Lower leg skin (tissue), 2 donors: ENCODE data around the gene PARP14.

DNA sequence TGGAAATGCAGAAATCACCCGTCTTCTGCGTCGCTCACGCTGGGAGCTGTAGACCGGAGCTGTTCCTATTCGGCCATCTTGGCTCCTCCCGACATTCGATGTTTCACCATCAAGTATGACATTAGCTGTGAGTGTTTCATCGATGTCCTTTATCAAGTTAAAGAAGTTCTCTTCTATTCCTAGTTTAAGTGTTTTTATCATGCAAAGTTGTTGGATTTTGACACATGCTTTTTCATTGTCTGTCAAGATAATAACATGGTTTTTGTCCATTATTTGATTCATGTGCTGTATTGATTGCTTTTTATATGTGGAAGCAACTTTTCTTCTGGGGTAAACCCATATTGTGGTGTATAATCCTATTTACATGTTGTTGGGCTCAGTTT is 171.3 kb upstream of the ZBTB20 start:
- PRO-cap = no peak
- RAMPAGE, long total RNA, 2 experiments = no peak in any of the 2 experiments

DNA sequence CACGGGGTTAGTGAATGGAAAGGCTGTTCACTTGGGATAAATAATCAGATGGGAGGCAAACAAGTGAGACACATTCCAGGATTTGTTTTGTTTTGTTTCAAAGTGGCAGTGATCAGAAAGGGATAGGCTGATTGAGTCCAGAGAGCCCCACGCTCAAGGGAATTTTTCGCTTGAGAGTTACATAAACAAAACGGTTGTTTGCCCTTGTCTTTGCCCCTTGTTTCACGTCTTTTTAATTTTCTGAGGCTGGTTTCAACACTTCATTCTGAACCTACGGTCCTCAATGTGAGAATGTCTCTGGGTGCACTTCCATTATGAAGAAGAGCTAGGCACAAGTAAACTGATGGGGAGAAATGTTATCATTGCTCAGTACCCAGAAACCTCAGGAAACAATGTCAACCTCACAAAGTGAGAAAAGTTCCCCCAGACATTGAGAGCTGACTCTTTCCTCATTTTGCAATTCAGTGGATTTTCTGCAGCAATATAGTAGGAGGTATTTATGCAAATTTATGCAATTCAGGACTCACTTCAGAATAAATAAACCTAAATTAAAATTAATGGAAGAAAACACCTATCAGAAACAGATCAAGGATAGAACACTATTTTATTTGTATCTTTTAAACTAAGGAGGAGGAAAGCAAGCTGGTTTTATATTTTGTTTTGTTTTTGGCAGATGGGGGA is 208.0 kb downstream of the GAP43 start:
- PRO-cap = no peak
- RAMPAGE, long total RNA, 2 experiments = no peak in any of the 2 experiments

- PRO-cap = no peak
- RAMPAGE, long total RNA, 2 experiments = no peak in any of the 2 experiments
Observed at GRCh38 chr3:117505213-117505444, 1059.8 kb upstream of the LSAMP start.

DNA sequence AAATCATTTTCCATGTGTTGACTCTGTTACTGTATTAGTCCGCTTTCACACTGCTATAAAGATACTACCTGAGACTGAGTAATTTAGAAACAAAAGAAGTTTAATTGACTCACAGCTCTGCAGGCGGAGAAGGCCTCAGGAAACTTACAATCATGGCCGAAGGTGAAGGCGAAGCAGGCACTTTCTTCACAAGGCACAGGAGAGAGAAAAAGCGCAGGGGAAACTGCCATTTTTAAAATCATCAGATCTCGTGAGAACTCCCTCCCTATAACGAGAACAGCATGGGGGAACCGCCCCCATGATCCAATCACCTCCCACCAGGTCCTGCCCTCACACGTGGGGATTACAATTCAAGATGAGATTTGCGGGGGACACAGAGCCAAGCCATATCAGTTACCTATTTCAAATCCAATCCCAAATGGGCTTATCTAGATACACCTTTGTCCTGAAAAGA is 224.0 kb downstream of the IGSF11 start:
- PRO-cap = no peak
- RAMPAGE, long total RNA, 2 experiments = no peak in any of the 2 experiments

- PRO-cap = bidirectional peak, plus-strand start at chr3:119294086, minus-strand start at chr3:119294146; bidirectional peak, plus-strand start at chr3:119294187, minus-strand start at chr3:119294192; bidirectional peak, plus-strand start at chr3:119294383, minus-strand start at chr3:119294235
- RAMPAGE, long total RNA, 2 experiments = no peak in any of the 2 experiments
Observed at GRCh38 chr3:119293379-119294305, 541 bp upstream of the ARHGAP31 start.

DNA sequence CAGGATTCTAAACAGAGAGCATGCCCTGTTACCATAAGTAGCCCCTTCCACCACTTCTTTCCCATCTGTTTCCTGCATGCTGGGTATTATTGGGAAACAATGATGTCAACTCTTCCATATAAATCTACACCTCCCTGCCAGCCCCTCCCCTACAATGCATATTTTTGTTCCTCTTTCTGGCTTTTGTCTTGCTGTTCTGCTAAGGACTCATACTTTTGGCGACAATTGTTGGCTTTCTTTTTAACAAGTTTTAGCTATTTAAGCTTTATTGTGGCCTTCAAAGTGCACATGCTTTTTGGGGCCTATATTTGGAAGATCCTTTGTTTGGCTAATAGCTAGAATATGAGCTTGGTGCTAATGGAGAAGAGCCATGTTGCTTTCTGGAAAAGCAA is 11.2 kb downstream of the ARHGAP31 start:
- PRO-cap = unidirectional peak, minus-strand start at position 61 of the sequence
- RAMPAGE, long total RNA, 2 experiments = no peak in any of the 2 experiments

DNA sequence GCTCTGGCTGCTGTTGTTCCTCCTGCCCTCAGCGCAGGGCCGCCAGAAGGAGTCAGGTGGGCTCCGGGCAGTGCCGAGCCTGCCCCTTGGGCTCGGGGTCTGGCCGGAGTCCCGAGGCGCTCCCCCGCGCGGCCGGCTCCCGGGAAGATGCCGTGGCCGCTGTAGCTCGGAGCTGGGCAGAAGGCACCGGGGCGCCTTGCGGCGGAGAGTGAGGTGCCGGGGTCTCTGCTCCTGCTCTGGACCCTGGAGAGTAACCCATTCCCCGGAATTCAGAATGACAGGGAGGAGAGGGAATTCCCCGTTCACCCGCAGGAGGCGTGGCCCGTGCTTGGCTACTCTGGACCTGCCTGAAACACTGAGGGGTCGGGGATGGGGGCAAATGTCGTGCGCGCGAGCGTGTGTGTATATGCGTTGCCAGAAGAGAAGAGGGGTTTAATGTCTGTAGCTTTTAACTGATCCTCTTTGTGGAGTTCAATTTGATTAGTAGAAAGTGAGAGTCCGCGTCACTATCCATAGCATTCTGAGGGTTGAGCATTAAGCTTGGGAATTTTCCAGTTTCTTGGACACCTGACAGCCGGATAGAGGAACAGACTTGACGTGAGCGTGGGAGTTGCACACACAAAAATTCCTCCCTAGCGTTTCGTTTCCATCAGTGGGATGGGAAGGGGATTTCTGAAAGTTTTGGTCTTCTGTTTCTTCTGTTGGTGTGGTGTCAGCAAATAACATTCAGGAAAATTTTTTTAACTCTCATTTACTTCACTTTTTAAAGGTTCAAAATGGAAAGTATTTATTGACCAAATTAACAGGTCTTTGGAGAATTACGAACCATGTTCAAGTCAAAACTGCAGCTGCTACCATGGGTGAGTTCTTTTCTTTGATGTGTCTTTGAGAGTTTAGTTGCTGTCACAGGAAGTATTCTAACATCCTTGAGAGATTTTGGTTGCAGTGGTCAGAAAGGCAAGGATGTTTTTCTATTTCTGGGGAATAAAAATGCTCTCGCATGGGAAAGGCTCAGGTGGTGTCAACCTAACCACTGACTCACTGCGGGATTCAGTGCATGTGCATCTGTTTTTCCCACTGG is 628 bp downstream of the POGLUT1 start:
- PRO-cap = no peak
- RAMPAGE, long total RNA, 2 experiments = no peak in any of the 2 experiments

DNA sequence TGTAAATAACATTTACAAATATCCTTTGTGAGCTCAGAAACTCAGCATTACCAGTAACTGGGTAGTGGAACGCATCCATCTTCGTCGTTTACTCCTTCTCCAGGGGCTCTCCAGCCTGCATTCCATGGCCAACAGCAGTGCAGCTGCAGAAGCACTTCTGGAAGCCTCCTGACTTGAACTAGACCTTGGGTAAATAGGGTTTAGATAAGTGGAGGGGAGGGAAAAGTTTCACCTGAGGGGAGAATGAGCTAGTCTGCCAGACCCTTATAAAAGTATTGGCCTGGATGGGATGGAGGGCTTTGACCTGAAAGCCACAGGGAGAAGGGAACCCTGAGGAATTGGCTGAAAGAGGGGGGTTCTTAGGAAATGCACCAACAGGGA is 1.1 kb downstream of the ADPRH start:
- PRO-cap = no peak
- RAMPAGE, long total RNA, 2 experiments = no peak in any of the 2 experiments

DNA sequence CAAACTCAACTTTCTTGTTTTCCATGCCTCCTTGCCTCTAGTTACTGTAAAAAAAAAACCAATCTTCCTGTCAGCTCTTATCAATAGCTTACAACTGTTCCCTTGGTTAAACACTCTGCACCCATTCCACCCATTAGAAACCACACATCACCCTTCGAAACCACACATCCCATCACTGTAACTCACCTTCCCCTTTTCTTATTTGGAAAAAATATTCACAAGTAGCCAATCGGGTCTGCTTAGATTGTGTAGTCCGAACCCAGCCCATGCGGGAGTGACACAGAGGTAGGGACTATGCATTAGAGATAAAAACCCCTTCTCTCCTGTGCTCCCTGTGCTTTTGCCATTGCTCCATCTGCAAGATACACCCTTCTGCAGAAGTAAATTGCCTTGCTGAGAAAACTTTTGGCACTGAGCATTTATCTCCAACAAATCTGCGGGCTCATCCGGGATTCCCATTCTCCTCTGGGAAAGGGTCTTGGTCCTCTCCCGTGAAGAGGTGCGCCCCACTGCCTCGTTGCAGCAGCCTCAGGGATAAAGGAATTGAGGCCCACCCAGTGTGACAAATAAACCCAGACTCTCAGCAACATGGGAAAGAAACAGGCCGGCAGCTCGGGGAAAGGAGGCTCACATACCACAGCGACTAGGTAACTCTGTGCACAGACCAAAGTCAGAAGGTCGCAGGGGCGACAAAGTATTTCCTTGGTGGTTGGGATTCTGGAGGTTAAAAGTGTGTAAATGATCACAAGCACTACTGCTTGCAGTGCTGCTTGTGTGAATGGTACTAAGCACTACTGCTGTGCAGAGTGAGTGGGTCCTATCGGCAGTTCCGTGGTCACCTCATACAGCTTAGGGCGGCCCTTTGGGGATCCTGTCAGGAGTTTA is 54.6 kb downstream of the GSK3B start:
- PRO-cap = no peak
- RAMPAGE, long total RNA, 2 experiments = start-site peak on the minus strand in 1 of 2 experiments, centred at position 464 of the sequence, 7 reads per replicate

- PRO-cap = unidirectional peak, minus-strand start at chr3:120170398
- RAMPAGE, long total RNA, 2 experiments = no peak in any of the 2 experiments
Observed at GRCh38 chr3:120170257-120170699, 76.0 kb upstream of the GSK3B start.

DNA sequence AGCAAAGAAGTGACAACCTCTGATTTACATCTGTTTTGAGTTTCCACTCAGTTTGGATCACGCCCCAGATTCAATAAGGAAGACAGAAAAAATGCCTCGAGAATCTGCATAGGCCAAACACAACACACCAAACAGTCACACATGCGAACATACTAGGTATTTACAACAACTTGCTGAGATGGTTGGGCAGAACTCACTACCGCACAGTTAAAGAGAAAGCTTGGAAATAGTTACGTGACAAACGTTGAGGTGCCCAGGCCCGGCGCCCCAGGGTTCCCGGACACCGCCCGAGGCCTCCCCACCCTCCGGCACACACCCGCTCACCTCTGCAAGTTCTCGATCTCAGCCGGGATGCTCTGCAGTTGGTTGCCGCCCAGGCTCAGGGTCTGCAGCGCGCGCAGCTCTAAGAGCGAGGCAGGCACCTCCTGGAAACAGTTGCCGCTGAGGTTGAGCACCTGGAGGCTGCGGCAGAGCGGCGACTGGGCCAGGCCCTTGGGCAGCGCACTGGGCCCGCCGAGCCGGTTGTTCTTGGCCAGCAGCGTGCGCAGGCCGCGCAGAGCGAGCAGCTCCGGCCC is 647 bp downstream of the LRRC58 start:
- PRO-cap = unidirectional peak, plus-strand start at position 470 of the sequence
- RAMPAGE, long total RNA, 2 experiments = no peak in any of the 2 experiments

DNA sequence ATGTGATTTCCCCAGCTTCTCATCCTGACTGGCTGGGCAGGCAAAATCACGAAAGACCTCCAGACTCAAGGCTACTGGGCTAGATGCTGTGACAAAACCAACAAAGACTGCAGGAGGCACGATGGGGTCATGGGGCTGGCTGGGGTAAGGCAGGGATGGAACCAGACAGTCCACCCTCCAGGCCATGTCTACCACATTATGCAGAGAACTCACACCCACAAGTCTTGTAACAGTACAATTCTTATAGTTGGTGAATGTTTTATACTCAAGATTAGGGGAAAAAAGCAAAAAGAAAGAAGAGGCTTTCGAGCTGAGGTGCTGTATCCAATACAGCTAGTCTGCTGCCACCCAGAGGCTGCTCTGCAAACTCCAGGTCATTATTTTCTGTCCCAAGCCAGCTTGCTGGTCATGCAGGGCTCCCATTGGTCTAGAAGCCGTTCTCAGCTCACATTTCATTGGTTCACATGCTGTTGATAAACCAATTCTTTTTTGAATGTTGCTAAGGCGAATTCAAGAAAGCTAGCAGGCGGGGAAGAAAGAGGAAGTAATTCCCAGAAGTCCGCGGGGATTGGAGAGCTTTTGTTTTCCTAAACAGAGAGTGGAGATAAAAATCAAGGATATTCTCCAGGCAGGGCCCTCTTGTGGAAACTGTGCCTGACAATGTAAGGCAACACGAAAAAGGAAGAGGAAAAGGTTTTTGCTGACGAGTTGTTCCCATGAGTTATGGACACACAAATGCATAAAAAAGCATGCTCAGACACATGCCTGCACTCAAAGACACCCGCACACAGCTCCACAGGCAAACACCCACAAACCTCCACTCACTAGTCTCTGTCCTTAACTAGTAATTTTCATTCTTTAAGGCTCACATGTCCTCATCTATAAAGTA is 33.5 kb downstream of the FSTL1 start:
- PRO-cap = unidirectional peak, plus-strand start at position 554 of the sequence
- RAMPAGE, long total RNA, 2 experiments = no peak in any of the 2 experiments

GRCh38 chr3:120446023-120446792 is 4.6 kb downstream of the FSTL1 start:
- PRO-cap = no peak
- RAMPAGE, long total RNA, 2 experiments = no peak in any of the 2 experiments

- PRO-cap = no peak
- RAMPAGE, long total RNA, 2 experiments = no peak in any of the 2 experiments
Observed at GRCh38 chr3:120693639-120694165, 11.7 kb upstream of the HGD start.

DNA sequence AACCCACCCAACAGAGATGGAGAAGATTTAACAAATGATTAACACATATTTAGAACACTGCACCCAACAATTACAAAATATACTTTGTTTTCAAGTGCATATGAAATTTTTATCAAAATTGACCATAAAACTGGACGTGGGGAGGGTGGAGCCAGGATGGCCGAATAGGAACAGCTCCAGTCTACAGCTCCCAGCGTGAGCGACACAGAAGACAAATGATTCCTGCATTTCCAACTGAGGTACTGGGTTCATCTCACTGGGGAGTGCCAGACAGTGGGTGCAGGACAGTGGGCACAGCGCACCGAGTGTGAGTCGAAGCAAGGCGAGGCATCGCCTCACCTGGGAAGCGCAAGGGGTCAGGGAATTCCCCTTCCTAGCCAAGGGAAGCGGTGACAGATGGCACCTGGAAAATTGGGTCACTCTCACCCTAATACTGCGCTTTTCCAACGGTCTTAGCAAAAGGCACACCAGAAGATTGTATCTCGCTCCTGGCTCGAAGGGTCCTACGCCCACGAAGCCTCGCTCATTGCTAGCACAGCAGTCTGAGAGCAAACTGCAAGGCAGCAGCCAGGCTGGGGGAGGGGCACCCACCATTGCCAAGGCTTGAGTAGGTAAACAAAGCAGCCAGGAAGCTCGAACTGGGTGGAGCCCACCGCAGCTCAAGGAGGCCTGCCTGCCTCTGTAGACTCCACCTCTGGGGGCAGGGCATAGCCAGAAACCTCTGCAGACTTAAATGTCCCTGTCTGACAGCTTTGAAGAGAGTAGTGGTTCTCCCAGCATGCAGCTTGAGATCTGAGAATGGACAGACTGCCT is 23.0 kb downstream of the RABL3 start:
- PRO-cap = no peak
- RAMPAGE, long total RNA, 2 experiments = no peak in any of the 2 experiments

GRCh38 chr3:121728999-121729403 is 20.5 kb downstream of the GOLGB1 start:
- PRO-cap = no peak
- RAMPAGE, long total RNA, 2 experiments = no peak in any of the 2 experiments

DNA sequence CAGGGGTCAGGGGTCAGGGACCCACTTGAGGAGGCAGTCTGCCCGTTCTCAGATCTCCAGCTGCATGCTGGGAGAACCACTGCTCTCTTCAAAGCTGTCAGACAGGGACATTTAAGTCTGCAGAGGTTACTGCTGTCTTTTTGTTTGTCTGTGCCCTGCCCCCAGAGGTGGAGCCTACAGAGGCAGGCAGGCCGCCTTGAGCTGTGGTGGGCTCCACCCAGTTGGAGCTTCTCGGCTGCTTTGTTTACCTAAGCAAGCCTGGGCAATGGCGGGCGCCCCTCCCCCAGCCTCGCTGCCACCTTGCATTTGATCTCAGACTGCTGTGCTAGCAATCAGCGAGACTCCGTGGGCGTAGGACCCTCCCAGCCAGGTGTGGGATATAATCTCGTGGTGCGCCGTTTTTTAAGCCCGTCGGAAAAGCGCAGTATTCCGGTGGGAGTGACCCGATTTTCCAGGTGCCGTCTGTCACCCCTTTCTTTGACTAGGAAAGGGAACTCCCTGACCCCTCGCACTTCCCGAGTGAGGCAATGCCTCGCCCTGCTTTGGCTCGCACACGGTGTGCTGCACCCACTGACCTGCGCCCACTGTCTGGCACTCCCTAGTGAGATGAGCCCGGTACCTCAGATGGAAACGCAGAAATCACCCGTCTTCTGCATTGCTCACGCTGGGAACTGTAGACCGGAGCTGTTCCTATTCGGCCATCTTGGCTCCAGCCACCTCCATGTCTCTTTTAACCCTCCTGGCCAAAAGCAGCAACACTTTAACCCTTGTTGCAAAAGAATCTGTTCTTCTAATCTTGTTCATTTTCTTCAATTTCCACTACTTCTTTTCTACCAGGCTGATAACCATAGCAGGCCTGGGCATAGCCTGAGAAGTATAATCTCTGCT is 44.1 kb downstream of the SLC15A2 start:
- PRO-cap = no peak
- RAMPAGE, long total RNA, 2 experiments = no peak in any of the 2 experiments

- PRO-cap = no peak
- RAMPAGE, long total RNA, 2 experiments = no peak in any of the 2 experiments
Observed at GRCh38 chr3:122646185-122647003, 34.2 kb upstream of the PARP14 start.

DNA sequence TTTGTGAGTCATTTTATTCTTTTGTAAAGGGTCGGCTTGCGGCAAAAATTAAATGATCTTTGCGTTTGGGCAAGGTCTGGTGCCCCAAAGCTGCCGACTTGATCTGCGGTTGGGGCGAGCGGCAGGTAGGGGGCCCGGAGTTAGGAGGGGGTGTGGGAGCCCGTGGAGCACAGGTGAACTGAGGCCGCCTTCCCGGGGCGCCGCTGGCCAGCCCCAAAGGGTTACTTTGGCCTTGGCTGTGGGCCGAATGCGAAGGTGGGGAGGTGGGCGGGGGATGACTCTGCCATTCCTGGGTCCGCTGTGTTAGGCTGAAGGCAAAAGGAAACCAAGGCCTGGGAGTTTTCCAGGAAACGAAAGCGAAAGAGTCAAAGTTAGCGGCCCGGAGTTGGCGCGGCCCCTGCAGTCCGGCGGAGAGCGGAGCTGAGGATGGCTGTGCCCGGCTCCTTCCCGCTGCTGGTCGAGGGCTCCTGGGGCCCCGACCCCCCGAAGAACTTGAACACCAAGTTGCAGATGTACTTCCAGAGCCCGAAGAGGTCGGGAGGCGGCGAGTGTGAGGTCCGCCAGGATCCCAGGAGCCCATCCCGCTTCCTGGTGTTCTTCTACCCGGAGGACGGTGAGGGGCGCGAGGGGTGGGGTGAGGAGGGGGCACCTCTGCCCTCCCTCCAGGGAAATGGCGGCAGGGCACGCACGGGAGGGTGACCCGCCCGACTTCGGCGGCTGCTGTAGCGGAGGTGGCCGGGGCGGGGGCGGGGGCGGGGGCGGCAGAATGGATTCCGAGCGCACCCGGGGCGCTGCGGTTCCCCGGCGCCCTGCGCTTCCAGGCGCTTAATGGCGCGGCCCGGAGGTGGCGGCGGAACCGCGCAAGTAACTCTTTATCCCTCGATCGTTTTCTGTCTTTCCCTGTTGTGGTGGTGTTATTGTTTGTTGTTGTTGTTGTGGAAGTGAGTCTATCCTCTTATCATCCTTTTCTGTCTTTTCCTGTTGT is at the start of gene PARP14:
Gene PARP14, plus strand, starts transcription at position 382 of the 985 bp plus-strand sequence.
- PRO-cap = bidirectional peak, plus-strand start at position 402 of the sequence, minus-strand start at position 305 of the sequence; bidirectional peak, plus-strand start at position 665 of the sequence, minus-strand start at position 590 of the sequence
- RAMPAGE, long total RNA, 2 experiments = start-site peak on the plus strand in 1 of 2 experiments, centred at position 383 of the sequence, 99 reads per replicate

DNA sequence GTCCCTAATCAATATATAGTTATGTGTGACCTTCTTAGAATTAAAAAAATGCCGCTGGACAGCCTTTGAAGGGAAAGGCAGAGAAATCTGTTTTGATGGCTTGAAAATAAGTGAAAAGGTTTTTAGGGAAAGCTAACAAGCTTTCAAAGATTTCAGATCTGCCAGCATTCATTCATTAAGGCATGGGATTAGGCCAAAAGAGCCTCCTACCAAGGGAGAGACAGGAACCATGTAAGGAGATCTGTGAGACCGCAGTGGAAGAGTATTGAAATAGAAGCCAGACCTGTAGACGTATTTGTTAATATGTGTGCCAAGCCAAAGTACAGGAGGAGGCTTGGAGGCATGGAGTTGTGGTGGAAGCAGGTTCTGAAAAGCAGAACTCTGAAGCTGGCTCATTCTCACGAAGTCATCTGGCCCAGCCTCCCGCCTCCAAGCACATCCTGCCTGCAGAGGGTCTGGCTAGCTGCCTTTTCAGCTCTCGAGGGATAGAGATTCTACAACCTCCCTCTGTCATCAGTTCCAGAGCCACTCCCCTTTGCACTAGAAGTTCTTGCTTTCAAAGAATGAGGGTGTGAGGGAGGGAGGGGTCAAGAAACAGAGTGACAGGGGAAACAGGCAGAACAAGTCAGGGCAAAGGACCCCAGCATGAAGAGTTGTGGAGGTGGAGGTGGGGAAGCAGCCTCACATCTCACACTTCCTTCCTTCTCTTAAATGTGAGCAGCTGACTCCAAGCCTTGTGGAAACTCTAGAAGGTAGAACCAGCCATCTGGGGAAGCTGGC is 95.1 kb downstream of the SLC49A4 start:
- PRO-cap = no peak
- RAMPAGE, long total RNA, 2 experiments = no peak in any of the 2 experiments